ENCODE measurements around the genes PRTFDC1, ENKUR, MYO3A and ANKRD26.

DNA sequence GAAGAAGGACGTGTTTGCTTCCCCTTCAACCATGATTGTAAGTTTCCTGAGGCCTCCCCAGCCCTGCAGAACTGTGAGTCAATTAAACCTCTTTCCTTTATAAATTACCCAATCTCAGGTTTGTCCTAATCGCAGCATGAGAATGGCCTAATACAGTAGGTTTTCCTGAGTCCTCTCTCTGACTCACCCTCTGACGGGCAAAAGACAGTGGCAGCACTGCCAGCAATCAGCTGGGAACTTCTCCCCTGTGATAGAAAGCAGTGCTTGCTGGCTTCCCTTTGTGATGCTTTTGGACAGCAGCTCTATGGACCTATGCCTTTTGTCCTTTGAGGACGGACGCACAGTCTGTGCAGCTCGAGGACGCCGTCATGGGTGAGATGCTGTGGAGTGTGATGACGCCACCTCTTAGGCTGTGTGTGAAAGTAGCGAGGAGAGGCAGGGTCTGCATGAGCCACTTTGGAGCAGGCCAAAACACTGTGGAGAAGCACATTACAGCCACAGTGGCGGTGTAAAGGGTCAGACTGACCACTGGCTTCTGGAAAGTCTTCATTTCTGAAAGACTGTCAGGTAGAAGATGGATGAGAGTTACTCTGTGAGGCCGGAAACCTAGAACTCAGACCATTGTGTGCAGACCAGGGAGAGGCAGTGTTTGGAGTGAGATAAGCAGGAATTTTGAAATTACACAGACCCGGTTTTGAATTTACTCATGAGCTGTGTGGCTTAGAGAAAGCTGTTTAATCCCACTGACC is 68.9 kb downstream of the KIAA1217 start:
- PRO-cap: no peak
CAGE:
- cytosol, long polyA minus RNA: no peak
- cytosol, long polyA plus RNA: no peak
- long polyA plus RNA: no peak
- nucleus, long polyA minus RNA: no peak
- nucleus, long polyA plus RNA: no peak

- PRO-cap: no peak
CAGE:
- cytosol, long polyA minus RNA: no peak
- cytosol, long polyA plus RNA: no peak
- long polyA plus RNA: no peak
- nucleus, long polyA minus RNA: no peak
- nucleus, long polyA plus RNA: no peak
Observed at GRCh38 chr10:24415463-24416149, 206.7 kb downstream of the KIAA1217 start.

- PRO-cap: no peak
CAGE:
- cytosol, long polyA minus RNA: no peak
- cytosol, long polyA plus RNA: no peak
- long polyA plus RNA: no peak
- nucleus, long polyA minus RNA: no peak
- nucleus, long polyA plus RNA: no peak
Observed at GRCh38 chr10:24457740-24458567, 249.0 kb downstream of the KIAA1217 start.

GRCh38 chr10:24468080-24468912 is 255.4 kb downstream of the ARHGAP21 start:
- PRO-cap: no peak
CAGE:
- cytosol, long polyA minus RNA: no peak
- cytosol, long polyA plus RNA: no peak
- long polyA plus RNA: no peak
- nucleus, long polyA minus RNA: no peak
- nucleus, long polyA plus RNA: no peak

- PRO-cap: no peak
CAGE:
- cytosol, long polyA minus RNA: no peak
- cytosol, long polyA plus RNA: no peak
- long polyA plus RNA: no peak
- nucleus, long polyA minus RNA: no peak
- nucleus, long polyA plus RNA: no peak
Observed at GRCh38 chr10:24473282-24473937, 250.3 kb downstream of the ARHGAP21 start.

DNA sequence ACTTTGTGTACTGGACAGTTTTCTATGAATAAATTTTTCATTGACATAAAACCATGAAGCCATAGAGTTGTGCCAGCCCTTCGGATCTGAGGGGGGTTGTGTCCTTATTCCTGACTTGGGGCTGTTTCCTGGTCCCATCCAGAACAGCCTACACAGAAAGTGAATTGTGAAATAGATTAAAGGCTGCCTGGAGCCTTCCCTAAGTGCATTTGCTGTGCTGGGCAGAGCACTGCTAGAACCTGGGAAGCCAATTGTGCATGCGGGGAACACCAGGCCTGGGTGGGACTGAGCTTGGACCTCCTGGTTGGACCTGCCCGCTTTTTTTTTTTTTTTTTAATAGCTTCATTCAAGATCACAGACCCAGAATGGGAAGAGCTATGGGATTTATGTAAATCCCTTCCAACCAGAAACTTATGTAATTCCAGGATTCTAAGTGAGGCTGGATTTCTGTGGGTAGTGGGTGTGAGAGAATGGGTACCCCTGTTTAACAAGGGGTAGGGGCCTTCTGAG is 238.9 kb downstream of the ARHGAP21 start:
- PRO-cap: no peak
CAGE:
- cytosol, long polyA minus RNA: no peak
- cytosol, long polyA plus RNA: no peak
- long polyA plus RNA: no peak
- nucleus, long polyA minus RNA: no peak
- nucleus, long polyA plus RNA: no peak

DNA sequence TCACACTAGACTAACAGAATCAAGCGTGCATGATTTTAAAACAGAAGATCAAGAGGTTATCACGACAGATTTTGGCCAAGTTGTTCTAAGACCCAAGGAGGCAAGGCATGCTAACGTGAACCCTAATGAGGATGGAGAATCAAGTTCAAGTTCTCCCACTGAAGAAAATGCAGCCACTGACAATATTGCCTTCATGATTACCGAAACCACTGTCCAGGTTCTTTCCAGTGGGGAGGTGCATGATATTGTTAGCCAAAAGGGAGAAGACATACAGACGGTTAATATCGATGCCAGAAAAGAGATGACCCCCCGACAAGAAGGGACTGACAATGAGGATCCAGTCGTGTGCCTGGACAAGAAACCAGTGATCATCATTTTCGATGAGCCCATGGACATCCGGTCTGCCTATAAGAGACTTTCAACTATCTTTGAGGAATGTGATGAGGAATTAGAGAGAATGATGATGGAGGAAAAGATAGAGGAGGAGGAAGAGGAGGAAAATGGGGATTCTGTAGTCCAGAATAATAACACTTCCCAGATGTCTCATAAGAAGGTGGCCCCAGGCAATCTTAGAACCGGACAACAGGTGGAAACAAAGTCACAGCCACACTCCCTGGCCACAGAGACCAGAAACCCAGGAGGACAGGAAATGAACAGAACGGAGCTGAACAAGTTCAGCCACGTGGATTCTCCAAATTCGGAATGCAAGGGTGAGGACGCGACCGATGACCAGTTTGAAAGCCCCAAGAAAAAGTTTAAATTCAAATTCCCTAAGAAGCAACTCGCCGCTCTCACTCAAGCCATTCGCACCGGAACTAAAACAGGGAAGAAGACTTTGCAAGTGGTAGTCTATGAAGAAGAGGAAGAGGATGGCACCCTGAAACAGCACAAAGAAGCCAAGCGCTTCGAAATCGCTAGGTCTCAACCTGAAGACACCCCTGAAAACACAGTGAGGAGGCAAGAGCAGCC is 180.2 kb downstream of the ARHGAP21 start:
- PRO-cap: no peak
CAGE:
- cytosol, long polyA minus RNA: no peak
- cytosol, long polyA plus RNA: no peak
- long polyA plus RNA: no peak
- nucleus, long polyA minus RNA: no peak
- nucleus, long polyA plus RNA: no peak

GRCh38 chr10:24871561-24872668 is 80.5 kb downstream of the PRTFDC1 start:
- PRO-cap: no peak
CAGE:
- cytosol, long polyA minus RNA: no peak
- cytosol, long polyA plus RNA: no peak
- long polyA plus RNA: no peak
- nucleus, long polyA minus RNA: no peak
- nucleus, long polyA plus RNA: no peak

DNA sequence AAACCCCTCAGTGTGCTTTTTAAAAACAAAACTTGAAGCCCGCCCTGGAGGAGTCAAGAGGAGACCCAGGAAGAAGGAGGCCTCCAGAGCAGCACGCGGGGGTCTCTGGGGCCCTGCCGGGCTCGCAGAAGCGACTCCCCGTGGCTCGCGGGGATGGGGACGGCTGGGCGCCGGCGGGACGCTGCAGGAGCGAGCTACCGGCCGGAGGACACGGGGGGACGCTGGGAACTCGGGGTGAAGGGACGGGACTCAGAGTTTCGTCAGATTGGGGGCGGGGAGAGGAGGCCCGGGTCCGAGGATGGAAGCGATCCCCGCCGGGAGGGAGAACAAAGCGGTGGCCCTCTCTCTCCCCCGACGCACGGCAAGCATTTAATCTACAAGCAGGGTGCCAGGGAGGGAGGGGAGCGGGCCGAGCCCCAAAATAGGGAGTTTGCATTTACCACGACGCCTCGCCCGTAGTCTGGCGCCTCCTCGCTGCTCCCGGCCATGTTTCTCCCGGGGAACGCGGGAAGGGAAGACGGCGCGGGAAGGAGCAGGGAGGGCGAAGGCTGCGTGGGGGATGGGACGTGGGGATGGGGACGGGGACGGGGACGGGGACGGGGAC is at the start of gene PRTFDC1:
Gene PRTFDC1 (minus strand): TSS at position 519 of the 604 bp plus-strand sequence.
- PRO-cap: unidirectional peak, plus-strand start at position 65 of the sequence; bidirectional peak, plus-strand start at position 263 of the sequence, minus-strand start at position 212 of the sequence; bidirectional peak, plus-strand start at position 487 of the sequence, minus-strand start at position 488 of the sequence
CAGE:
- cytosol, long polyA minus RNA: no peak
- cytosol, long polyA plus RNA: no peak
- long polyA plus RNA: no peak
- nucleus, long polyA minus RNA: no peak
- nucleus, long polyA plus RNA: no peak

- PRO-cap: no peak
CAGE:
- cytosol, long polyA minus RNA: no peak
- cytosol, long polyA plus RNA: no peak
- long polyA plus RNA: no peak
- nucleus, long polyA minus RNA: no peak
- nucleus, long polyA plus RNA: no peak
Observed at GRCh38 chr10:24975091-24975568, 22.7 kb upstream of the PRTFDC1 start.

DNA sequence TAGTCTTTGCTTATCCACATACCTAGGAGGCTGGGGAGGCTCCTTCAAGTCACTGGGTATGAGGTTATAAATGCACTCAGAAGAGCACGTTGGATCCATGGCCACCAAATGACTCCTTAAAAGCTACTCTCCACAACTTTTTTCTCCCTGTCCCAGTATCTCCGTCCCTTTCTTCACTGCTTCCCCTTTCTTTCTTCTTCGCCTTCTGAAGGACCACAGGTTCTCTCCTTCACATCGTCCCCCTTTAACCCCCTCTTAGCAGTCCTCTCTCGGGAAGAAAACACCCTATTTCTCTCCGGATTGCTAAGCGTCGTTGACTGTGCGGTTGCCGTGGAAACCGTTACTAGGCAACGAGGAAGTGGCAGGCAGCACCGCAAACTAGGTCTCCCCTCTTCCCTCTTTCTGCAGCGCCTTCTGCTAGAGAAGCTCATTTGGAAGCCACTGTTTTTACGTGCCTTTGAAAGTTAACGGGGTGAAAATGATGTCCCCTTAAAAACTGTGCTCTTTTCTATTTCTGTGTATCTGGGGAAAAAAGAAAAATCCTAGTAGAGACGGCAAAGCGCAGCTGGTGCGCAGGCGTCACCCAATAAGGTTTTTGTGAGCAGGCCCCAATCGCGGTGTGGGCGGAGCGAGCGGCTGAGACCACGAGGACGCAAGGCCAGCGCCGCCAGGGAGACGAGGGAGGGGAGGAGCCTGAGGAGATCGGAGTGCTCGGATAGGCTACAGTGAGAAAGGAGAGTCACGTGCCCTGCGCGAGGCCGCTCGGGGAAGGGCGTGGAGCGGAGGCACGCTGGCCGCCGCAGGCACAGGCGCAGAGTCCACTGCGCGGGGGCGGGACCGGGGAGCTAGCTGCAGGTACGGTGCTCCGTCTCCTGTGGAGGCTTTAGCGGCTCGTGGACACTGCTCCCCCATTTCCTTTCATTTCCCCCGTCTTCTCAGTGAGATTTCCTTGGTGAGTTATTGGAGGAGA is at the start of gene ENKUR:
Gene ENKUR (minus strand): TSS at position 321 of the 970 bp plus-strand sequence.
- PRO-cap: bidirectional peak, plus-strand start at position 821 of the sequence, minus-strand start at position 597 of the sequence
CAGE:
- cytosol, long polyA minus RNA: start-site peak on the plus strand centred at position 774 of the sequence, 18 bp wide, 9 reads
- cytosol, long polyA plus RNA: no peak
- long polyA plus RNA: start-site peak on the plus strand centred at position 801 of the sequence, 96 bp wide, 31 and 51 reads in 2 replicates
- nucleus, long polyA minus RNA: start-site peak on the plus strand centred at position 818 of the sequence, 33 bp wide, 25 reads
- nucleus, long polyA plus RNA: no peak

DNA sequence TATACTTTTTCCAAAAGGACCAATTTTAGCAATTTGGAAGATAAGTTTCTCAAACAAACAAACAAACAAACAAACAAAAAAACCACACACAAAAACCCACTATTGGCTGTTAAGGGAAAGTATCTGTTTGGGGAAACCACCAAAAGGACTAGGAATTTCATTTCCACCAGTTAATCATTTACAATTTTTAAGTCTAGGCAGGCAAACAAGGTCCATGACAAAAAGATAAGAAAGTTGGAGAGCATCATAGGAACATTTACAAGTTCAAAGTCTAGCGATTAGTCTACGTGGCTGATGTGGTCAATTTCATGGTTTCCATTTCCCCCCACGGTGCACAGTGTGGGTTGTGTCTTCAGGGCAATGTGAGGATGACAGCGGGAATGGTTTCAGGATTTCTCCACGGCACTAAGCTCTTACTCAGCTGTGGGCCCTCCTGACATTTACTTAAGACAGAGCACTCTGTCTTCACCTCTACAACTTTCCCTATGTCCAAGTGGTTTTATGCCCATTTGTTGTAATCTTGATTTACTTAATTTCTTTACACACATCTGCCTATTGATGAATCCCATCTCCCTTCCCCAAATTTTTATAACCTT is 62.6 kb downstream of the THNSL1 start:
- PRO-cap: no peak
CAGE:
- cytosol, long polyA minus RNA: no peak
- cytosol, long polyA plus RNA: no peak
- long polyA plus RNA: no peak
- nucleus, long polyA minus RNA: no peak
- nucleus, long polyA plus RNA: no peak

DNA sequence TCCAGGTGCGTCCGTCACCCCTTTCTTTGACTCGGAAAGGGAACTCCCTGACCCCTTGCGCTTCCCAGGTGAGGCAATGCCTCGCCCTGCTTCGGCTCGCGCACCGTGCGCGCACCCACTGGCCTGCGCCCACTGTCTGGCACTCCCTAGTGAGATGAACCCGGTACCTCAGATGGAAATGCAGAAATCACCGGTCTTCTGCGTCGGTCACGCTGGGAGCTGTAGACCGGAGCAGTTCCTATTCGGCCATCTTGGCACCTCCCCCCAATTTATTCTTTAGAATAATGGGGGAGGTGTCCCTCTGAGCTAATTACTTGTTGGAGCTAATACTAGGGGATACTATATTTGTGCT is 78.3 kb downstream of the GPR158 start:
- PRO-cap: no peak
CAGE:
- cytosol, long polyA minus RNA: no peak
- cytosol, long polyA plus RNA: no peak
- long polyA plus RNA: no peak
- nucleus, long polyA minus RNA: no peak
- nucleus, long polyA plus RNA: no peak

- PRO-cap: no peak
CAGE:
- cytosol, long polyA minus RNA: no peak
- cytosol, long polyA plus RNA: no peak
- long polyA plus RNA: no peak
- nucleus, long polyA minus RNA: no peak
- nucleus, long polyA plus RNA: no peak
Observed at GRCh38 chr10:25933613-25934638, at the start of gene MYO3A. Gene MYO3A (plus strand): TSS chr10:25934229.

DNA sequence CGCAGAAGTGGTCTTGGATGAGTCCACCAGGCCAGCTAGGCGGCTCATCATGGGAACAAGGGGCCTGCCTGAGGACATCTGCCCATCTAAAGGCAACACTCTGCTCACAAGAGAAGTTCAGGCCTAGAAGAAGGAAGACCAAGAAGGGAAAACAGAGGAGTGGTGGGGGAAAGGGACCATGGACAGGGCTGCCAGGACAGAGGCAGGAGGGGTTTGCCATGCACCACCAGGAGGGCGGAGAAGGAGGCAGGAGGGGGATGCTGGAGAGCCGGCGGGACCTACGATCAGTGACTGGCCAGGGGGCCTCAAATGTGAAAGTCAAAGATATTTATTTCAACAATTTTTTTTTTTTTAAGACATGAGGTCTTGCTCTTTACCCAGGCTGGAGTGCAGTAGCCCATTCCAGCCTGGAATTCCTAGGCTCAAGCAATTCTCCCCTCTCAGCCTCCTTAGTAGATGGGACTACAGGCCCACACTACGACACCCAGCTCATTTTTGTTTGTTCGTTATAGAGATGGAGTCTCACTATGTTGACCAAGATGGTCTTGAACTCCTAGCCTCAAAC is 33.2 kb downstream of the GAD2 start:
- PRO-cap: no peak
CAGE:
- cytosol, long polyA minus RNA: no peak
- cytosol, long polyA plus RNA: no peak
- long polyA plus RNA: no peak
- nucleus, long polyA minus RNA: no peak
- nucleus, long polyA plus RNA: no peak

GRCh38 chr10:26474716-26475315 is 36.7 kb downstream of the APBB1IP start:
- PRO-cap: no peak
CAGE:
- cytosol, long polyA minus RNA: no peak
- cytosol, long polyA plus RNA: no peak
- long polyA plus RNA: no peak
- nucleus, long polyA minus RNA: no peak
- nucleus, long polyA plus RNA: no peak

GRCh38 chr10:26682719-26683490 is 14.6 kb upstream of the PDSS1 start:
- PRO-cap: no peak
CAGE:
- cytosol, long polyA minus RNA: no peak
- cytosol, long polyA plus RNA: no peak
- long polyA plus RNA: no peak
- nucleus, long polyA minus RNA: no peak
- nucleus, long polyA plus RNA: no peak

GRCh38 chr10:26931197-26931741 is 70.5 kb upstream of the ABI1 start:
- PRO-cap: no peak
CAGE:
- cytosol, long polyA minus RNA: no peak
- cytosol, long polyA plus RNA: no peak
- long polyA plus RNA: no peak
- nucleus, long polyA minus RNA: no peak
- nucleus, long polyA plus RNA: no peak

DNA sequence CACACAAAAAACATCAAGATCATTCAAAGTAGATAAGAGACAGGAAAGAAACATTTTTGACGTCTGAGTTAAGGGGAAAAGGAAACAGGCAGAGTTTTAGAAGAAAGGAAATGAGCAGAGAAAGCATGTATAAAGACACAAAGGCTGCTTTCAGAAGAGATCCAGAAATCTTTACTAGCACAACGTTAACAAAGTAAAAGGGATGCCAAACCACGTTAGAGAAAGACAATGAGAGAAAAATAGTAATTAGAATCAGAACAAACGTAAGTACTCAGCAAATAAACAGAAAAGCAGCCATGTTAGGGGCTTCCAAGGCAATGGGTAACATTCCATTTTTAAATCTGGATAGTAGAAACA is 76.8 kb downstream of the ANKRD26 start:
- PRO-cap: unidirectional peak, plus-strand start at position 99 of the sequence
CAGE:
- cytosol, long polyA minus RNA: no peak
- cytosol, long polyA plus RNA: no peak
- long polyA plus RNA: no peak
- nucleus, long polyA minus RNA: no peak
- nucleus, long polyA plus RNA: no peak

GRCh38 chr10:27099458-27100847 is at the start of gene ANKRD26:
Gene ANKRD26 (minus strand): TSS chr10:27100494.
- PRO-cap: bidirectional peak, plus-strand start at chr10:27099967, minus-strand start at chr10:27099978; bidirectional peak, plus-strand start at chr10:27100269, minus-strand start at chr10:27100193; bidirectional peak, plus-strand start at chr10:27100587, minus-strand start at chr10:27100429
CAGE:
- cytosol, long polyA minus RNA: start-site peak on the minus strand at chr10:27100443-27100500, 127 reads
- cytosol, long polyA plus RNA: no peak
- long polyA plus RNA: start-site peak on the minus strand at chr10:27100429-27100504, 113 and 52 reads in 2 replicates
- nucleus, long polyA minus RNA: start-site peak on the minus strand at chr10:27100140-27100235, 68 reads; start-site peak on the minus strand at chr10:27100429-27100485, 276 reads
- nucleus, long polyA plus RNA: start-site peak on the minus strand at chr10:27100429-27100481, 32 and 207 reads in 2 replicates